HTERT-HM (cell line): ENCODE data around the genes IFIT3 and PANK1.

GRCh38 chr10:88989867-88990331 lies 699 bp upstream of the FAS start:
- RRBS, result no CpG with 5 or more reads among the region's 8 CpGs

- RRBS, result no CpG with 5 or more reads among the region's 10 CpGs
Observed at GRCh38 chr10:89001081-89002335, 10.9 kb downstream of the FAS start.

GRCh38 chr10:89152919-89153442 lies 54.1 kb downstream of the CH25H start:
- RRBS, result 95% methylated on average over 2 of the region's 3 CpGs

DNA sequence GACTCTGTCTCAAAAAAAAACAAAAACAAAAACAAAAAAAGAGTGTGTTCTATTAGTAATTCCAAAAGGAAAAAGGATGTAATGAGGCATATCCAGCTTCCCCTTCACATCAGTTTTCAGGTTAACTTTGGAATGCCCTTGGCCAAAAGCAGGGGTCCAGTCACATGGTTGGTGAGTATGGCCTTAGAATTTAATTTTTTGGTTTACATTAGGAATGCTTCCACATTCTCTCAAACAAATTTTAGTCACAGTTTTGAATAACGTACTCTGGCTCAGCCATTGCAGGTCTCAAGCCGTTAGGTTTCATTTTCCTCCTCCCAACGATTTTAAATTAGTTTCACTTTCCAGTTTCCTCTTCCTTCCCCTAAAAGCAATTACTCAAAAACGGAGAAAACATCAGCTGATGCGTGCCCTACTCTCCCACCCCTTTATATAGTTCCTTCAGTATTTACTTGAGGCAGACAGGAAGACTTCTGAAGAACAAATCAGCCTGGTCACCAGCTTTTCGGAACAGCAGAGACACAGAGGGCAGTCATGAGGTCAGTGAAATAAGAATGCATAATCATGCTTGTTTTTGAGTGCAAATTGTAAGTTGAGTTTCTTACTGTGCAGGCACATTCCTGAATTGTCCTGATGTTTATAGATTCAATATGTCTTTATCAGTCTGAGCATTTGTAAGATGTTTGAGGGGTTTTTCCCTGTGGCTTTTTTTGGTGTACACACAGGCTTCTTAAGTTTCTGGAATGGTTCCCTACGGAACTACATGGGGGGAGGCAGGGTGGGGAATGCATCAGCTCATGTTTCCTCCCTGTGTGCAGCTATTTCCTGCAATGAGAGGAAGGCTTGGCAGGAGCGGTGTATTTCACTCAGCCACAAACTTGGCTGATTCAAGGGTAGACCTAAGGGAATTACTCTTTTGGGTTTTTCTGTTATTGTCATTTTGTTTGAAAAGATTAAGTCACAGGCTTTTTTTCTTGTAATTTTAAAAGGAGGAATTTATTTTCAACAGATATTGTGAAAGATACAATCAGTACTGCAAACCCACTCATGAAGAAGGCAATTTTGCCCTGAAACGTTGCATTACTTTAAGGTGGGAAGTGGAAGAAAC lies at the start of gene IFIT3:
TSS of gene IFIT3 (plus strand) at position 458 of the 1,108 bp plus-strand sequence.
- RRBS, result no CpG with 5 or more reads among the region's 9 CpGs

- RRBS, result no CpG with 5 or more reads among the region's 9 CpGs
Observed at GRCh38 chr10:89331983-89332814, 4.4 kb downstream of the IFIT3 start.

GRCh38 chr10:89342461-89343215 lies 14.8 kb downstream of the IFIT3 start:
- RRBS, result no CpG with 5 or more reads among the region's 2 CpGs

DNA sequence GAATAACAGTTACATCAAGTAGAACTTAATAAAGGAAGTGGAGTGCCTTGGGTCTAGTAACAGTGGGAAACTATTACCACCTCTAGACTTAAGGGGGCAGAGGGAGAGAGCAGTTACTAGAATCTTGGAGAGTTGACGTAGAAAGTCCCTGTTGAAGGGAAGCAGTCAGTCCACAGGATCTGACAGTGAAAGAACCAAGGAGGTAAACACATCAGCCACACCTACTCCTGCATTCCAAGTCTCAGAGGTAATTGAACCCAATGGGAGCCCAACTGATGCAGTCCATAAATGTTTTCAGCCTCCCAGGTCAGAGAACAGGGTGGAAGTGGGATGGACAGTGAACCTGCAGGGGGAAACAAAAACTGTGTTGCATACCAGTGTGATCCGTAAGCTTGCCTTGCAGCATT lies 57.3 kb downstream of the SLC16A12 start:
- RRBS, result no CpG with 5 or more reads among the region's 2 CpGs

- RRBS, result 1% methylated on average over 14 of the region's 57 CpGs
Observed at GRCh38 chr10:89644875-89645419, at the start of gene PANK1. Gene PANK1, minus strand, starts transcription at chr10:89645242.

- RRBS, result 13% methylated on average over 5 of the region's 28 CpGs
Observed at GRCh38 chr10:89836668-89837323, 135.4 kb downstream of the KIF20B start.

DNA sequence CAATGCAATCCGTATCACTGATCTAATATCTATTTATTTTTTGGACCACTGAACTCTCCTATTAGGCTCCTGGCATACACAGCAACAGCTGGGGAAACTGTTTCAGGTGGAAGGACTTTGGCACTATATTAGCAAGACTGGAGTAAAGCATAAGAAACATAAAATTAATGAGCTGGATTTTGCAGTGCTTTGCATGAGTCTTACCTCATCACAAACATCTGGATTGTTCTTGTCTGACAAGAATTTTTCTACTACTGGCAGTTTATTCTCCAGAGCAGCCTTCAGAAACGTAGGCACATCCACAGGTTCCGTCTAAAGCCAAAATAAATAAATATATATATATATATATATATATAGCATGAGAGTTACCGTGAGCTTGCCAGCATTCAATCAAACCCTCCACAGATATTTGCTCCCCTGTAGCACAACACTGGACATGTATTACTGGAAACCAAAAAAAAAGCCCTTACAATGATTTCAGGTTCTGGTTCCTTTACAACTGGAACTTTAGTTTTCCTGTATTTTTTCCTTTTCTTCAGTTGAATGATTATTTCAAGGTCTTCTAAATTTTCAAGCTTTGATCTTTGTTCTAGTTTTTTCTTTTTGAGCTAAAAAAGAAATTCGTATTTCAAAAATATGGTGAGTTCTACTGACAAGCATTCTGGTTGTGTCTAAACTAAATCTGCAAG lies 2.1 kb downstream of the ANKRD1 start:
- RRBS, result no CpG with 5 or more reads among the region's 5 CpGs

DNA sequence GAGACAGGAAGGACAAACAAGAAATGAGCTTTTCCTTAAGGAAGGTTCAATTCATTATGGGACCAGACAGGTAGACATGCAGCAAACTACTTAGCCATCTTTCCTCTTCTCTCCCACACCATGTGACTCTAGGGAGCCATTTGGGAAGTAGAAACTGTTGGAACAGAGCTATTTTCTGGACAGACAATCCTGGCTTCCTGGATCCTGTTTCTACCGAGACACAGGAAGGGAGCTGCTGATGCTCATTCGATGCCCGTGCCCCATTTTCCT lies 46.0 kb upstream of the ANKRD1 start:
- RRBS, result no CpG with 5 or more reads among the region's 3 CpGs

DNA sequence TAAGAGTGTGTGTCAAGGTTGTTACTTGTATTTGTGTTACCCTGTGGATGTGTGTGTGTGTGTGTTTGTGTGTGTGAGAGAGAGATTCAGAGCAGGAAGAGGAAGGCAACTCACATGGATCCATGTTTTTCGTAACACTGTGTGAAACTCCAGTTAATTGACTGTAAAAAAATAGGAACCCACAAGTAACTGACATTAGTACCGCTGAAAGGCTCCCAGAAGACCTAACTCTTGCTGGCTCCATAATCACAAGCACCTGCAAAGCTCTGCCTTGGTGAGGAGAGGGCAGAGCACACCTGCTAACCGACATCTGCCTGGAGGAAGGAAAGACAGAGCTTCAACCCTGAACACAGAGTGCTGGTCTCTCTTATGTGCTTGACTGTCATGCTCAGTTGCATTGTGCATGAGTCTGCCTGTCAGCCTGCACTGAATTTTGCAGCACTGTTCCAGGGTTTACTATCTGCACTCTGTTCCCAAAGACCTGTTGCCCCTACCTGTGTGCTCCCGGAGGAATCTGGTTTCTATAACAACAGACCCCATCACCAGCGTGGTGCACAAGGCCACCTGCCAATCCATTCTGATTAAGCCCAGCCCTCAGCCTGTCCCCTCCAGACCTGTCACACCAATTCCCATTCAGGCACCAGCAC lies 63.1 kb upstream of the ANKRD1 start:
- RRBS, result no CpG with 5 or more reads among the region's 5 CpGs

- RRBS, result no CpG with 5 or more reads among the region's 18 CpGs
Observed at GRCh38 chr10:91298134-91298794, 77.8 kb downstream of the PCGF5 start.

- RRBS, result no CpG with 5 or more reads among the region's 3 CpGs
Observed at GRCh38 chr10:91411135-91411483, 965 bp downstream of the HECTD2 start.

DNA sequence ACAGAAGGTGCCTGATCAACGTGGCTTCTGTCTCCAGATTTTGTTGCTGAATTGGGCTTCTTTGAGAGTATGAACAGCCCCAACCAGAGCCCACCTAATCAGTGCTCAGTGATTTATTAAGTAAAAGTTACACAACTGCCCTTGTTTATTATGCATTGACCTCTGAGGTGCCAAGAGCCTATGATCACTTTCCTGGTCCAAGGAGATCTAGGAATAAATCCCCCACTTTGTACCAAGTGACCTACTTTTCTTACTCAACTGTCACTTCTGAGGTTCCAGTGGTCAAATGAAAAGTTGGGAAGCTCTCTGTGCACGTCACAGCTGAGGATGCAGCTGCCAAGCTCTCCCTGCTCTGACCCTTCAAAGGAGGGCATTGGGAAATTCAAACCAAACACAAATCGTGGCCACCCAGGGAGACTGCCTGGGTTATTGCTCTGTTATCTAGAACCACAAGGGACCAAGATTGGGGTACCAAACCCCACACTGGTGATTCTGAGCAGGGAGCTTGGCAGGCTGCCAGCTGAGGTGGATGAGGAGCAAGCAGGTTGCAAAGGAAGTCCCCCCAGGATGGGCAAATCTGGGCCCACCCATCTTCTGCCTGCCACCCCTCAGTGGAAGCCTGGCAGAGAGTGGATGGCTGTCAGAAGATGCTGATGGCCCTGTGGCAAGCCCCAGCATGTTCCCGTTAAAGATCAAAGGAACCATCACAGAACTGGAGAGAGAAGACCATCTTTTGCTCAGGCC lies 106.9 kb downstream of the PPP1R3C start:
- RRBS, result no CpG with 5 or more reads among the region's 4 CpGs

DNA sequence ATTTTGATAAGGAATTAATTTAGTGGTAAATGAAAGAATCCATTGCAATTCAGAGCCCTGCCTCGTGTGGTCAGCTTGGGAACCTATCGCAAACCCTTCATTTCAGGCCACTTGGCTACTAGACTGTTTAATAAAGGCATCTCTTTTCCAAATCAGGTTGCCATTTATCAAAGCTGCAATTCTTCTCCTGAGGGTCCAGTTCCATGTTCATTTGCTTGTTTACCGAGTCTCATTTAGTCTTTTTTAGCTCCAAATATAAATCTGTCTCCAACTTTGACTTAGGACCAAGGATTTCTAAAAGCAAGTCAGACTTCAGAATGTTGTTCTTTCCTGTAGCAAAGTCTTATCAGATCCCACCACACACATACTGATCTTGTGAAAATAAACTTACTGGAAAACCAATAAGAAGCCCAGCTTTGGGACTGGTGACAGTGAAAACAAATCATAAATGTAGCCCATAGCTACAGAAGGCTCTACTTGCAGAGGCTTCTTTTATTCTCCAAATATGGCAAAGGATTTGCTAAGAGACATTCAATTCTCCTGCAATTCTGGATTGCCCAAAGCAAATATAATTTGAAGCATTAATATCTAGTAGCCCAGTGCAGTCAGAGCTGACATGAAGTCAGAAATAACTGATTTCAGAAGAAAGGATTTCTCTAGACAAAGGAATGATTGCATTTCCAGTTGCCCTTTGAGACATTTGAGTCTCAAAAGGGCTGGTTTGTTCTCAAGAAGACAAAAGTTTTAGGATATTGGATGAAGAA lies 28.1 kb downstream of the PPP1R3C start:
- RRBS, result no CpG with 5 or more reads among the region's 3 CpGs

DNA sequence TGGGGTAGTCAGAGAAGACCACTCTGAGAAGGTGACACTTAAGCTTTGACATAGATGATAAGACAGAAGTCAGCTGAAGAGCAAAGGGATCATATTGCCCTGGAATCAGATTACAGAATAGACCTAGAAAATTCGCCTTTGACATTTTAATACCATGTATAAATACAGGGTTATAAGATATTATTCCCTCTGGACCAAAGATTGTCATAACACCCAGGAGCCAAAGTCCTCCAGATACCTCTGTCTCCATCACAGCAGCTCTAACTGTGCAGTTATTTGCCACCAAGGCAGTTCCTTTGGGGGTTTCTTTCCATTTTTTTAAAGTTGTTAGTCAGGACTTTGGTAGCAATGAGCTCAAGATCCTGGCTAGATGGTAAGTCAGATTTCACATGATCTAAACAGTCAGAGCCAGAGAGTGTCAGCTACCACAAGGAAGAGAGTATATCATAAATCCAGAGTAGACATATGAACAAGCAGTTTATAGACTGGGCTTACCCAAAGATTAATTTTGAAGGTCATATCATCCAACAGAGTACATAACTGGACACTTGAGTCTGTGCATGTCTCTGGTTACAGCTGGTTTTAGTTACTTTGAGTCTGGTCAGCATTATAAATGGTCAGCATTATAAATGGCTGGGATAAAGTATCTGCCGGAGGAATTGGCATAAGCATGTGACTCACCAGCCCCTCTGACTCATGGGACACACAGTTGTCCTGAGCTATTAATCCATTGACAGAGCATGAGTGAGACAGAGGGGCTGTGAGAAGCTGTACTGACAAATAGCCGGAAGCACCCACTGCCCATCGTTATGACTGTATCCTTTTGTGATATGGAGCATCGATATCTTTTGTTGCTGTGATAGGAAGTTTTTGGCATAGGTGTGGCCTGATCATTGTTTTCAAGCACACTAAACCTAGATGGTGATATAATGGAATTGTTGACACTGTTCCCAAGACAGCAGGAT lies 19.5 kb downstream of the PPP1R3C start:
- RRBS, result no CpG with 5 or more reads among the region's 5 CpGs

DNA sequence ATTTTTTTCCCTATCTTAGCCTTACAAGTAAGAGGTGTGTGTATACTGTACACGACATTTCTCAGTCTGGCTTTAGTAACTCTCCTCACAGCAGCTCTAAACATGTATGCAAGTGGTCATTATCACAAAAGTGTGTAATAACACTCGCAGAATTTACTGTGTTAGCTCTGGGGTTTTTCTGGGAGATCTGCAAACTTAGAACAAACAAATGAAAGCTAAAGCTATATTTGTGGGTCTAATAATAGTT lies 887 bp downstream of the PPP1R3C start:
- RRBS, result no CpG with 5 or more reads among the region's 2 CpGs

DNA sequence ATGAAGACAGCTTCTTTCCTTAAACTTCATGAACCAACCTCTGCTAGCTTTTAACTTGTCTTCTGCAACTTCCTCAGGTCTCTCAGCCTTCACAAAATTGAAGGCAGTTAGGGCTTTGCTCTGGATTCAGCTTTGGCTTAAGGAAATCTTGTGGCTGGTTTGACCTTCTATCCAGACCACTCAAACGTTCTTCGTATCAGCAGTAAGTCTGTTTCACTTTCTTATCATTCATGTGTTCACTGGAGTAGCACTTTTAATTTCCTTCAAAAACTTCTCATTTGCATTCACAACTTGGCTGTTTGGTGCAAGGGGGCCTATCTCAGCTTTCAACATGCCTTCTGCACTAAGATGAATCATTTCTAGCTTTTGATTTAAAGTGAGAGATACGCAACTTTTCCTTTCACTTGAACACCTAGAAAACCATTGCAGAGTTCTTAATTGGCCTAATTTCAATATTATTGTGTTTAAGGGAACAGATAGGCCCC lies 1.5 kb upstream of the TNKS2 start:
- RRBS, result no CpG with 5 or more reads among the region's 3 CpGs